ENCODE measurements around a stretch of chr4.

GRCh38 chr4:15414329-15415042, 13.3 kb upstream of the C1QTNF7 start:
- RRBS: no CpG with 5 or more reads among the region's 4 CpGs

DNA sequence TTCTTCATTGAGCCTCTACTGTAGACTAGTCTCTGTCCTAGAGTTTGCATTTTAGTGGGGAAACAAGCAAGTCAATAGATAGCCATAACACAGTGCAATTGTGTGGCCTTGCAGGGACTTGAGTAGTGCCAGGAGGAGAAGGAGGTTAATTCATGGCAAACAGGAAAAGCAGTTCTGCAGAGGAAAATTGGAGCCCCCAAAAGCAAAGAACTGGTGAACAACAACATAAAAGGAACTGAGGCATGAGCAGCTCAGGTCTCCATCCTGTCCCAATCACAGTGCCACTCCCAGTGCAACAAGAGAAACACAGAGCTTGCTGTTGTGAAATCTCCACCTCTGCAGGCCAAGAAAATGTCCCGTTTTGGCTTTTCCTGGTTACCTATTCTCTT, 644 bp downstream of the C1QTNF7 start:
- RRBS: no CpG with 5 or more reads among the region's 1 CpG

DNA sequence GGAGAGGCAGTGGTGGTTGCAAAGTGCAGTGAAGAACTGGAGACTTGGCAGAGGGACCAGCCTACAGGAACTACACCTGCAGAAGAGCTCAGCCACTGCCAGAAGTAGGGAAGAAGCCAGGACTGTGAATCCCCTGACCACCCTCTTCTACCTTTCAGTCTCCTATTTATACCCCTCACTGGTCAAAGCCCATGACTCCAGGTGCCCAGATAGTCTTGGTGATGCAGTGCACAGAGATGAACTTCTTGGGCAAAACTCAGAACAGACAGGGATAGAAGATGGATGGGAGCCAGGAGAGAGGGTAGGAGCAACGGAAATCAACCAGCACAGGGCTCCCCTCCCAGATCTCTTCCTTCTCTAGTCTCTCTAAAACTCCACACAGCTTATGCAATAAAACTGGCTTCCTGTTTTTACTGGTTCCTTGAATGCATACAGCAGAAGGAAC, 18.7 kb upstream of the CC2D2A start:
- RRBS: no CpG with 5 or more reads among the region's 1 CpG

DNA sequence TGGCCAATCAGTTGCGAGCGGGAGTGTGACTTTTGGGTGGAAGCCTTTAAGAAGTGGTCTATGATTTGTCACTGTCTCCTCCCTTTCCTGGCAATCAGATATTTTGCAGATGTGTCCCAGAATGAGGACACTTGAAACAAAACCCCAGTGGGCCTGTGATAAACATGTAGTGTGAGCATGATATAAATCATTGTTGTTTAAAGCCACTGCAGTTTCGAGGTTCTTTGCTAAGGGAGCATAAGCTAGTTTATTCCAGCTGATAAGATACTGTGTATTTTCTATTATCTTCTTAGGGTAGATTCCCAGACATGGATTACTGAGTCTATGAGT, 11.9 kb downstream of the BST1 start:
- RRBS: no CpG with 5 or more reads among the region's 3 CpGs

DNA sequence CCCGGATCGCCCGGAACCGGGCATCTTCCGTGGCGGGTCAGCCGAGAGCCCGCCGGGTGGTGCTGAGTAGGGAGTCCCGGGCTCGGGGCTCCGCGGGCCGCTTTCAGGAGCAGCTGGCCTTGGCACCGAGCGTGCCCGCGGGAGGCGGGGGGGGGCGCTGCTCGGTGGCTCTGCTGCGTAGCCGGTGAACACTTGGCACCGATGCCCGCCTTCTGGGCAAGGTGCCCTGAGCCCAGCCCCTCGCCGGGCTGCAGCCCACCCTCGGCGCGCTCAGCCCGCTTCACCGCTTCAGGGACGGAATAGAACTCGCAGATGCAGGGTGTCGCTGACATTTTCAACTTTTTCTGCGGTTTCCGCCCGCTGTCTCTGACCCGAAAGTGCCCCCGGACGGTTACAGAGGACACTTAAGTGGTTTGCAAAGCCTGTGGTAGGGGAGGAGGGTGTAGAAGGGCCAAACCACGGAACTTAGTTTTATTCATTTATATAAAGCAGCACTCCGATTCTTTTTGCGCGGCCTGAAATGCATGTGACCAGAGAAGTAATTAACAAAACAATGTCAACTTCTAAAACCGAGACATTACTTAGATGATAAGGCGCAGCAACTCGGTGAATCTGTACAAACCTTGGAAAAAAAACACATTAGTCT, 712 bp downstream of the CD38 start:
- RRBS: 4% methylated on average over 18 of the region's 48 CpGs

GRCh38 chr4:15781565-15782494, 3.7 kb downstream of the CD38 start:
- RRBS: no CpG with 5 or more reads among the region's 6 CpGs

DNA sequence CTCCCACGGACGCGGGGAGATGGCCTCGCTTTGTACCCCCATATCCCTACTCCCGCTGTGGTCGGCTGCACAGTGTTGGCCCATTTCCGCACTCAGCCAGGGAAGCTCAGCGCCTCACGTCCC, 915 bp downstream of the PROM1 start:
- RRBS: no CpG with 5 or more reads among the region's 9 CpGs

GRCh38 chr4:16161654-16162647, 64.3 kb downstream of the TAPT1 start:
- RRBS: no CpG with 5 or more reads among the region's 7 CpGs

GRCh38 chr4:16672852-16673444, 225.5 kb downstream of the LDB2 start:
- RRBS: no CpG with 5 or more reads among the region's 5 CpGs

DNA sequence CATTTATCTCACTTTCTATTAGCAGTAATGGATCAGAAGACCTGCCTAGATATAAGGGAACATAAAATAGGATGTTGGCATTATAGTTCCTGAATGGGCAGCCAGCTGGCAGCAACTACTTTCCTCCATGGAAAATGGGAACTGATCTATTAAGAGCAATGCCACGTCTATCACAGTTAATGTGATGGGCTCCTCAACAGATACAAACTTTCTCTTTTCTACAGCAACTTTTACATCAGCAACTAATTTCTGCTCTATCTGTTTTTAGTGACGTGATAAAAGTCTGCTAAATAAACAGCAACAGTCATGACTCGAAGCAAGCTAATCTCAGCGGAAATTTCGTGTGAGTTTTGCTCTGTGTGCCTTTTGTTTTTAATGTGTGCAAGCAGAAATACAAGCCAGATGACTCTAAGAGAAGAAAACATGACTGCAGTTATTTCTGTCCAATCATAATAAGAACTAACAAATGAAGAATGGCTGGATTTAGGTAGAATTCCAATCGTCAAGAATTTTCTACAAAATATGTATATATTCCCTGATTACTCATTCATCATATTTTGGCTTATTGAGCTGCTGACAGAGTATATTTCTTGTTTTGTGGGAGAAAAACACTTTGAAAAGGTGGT, 214.4 kb downstream of the LDB2 start:
- RRBS: no CpG with 5 or more reads among the region's 6 CpGs

DNA sequence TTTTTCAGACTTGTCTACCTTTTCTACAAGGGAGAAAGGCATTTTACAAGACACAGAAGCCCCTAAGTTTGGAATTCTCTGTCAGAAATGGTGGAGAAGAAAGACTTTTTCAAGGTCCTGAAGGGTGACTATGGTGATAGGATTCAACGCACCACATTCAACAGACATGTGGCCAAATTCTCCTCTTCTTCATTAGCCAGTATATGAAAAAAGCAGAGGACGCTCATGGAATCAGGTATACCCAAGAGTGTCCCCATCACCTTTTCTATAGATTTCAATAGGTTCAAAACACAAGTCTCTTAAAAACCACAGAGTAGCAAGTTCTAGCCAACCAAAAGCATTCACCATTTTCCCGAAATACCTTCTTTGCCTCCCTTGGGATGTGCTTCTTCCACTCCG, 156.0 kb downstream of the LDB2 start:
- RRBS: no CpG with 5 or more reads among the region's 4 CpGs

DNA sequence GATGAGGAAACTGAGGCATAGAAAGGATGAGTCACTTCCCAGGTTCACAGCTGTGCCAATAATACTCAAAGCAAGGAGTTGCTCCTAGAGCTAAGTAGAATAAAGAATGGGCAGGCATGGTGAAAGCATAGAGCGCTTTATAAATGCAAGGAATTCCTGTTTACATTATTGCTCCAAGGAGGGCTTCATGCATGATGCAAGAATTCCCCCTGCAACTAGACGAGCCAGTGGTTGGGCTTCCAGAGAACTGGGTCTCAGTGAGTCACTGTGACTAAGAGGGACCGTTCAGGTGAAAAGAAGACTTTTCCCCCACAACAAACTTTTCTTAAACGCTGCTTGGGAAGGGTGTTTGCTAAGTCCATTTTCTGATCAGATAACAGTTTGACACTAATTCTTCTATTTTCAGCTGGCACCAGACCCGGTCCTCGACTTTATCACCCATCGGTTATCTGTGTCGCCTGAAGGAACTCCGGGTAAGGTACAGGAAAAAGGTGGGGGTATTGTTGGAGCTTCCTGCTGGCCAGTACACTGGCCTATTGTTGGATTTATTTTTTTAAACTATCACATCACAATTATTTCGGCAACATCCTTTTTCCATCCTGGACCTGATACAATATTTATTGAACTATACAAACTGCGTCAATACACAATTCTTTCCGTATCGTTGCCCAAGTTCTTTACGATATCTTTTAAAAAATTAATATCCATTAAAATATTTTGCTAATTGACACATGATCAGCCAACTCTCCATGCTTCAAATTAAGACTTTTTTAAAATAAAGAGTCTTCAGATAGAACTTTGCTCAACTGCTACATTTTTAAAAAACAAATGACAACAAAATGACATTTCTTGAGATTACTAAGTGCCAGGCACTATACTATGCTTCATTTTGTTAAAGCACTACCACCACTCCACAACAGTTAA, 40.0 kb downstream of the LDB2 start:
- RRBS: no CpG with 5 or more reads among the region's 14 CpGs

DNA sequence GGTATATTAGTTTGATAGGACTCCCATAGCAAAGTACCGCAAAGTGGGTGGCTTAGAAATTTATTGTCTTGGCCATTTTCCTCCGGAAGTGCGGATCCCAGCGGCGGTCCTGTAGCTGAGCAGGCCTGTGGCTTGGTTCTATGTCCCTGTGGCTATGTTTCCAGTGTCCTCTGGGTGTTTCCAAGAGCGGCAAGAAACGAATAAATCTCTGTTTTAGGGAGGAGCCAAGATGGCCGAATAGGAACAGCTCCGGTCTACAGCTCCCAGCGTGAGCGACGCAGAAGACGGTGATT, 44.1 kb upstream of the LDB2 start:
- RRBS: no CpG with 5 or more reads among the region's 13 CpGs

GRCh38 chr4:16969511-16969653, 70.9 kb upstream of the LDB2 start:
- RRBS: no CpG with 5 or more reads among the region's 3 CpGs

DNA sequence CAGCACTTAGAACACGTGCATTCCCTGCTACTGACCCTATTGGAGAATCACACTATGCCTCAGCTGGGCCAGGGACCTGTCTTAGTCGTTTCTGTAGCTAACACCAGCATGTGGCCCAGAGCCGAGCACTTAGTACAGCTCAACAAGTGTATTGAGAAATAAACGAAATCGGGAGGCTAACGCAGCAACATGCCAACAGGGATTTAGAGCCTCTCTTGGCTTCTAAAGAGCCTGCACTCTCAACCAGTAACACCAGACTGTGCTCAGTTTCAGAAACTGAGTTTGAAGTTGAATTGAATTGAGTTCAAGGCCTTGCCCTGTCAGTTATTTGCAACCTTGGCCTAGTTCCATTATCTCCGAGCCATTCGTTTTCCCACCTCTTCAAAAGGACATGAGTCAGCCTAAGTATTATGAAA, 71.2 kb upstream of the LDB2 start:
- RRBS: no CpG with 5 or more reads among the region's 8 CpGs

DNA sequence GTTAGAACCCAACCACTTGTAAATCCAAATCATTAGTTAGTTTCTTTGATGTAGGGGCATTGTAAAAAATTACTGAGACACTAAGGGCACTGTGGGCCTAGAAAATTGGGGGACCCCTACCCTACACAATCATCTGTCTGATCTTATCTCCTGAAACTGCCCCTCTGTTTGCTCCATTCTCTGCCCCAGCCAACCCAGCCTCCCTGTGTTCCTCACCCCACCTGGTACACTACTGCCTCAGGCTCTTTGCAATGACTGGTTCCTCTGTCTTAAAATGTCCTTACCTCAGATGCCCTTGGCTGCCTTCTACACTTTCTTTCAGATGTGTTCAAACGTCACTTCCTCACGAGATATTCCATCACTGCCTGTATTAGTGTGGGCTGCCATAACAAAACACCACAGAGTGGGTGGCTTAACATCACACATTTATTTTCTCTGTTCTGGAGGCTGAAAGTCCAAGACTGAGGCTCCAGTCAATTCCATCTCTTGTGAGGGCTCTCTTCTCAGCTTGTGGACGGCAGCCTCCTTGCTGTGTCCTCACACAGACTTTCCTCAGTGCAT, 29.2 kb downstream of the QDPR start:
- RRBS: no CpG with 5 or more reads among the region's 3 CpGs

- RRBS: no CpG with 5 or more reads among the region's 8 CpGs
Observed at GRCh38 chr4:17549150-17549493, 27.9 kb upstream of the LAP3 start.

GRCh38 chr4:17635003-17635509, 20.6 kb downstream of the MED28 start:
- RRBS: no CpG with 5 or more reads among the region's 5 CpGs

- RRBS: no CpG with 5 or more reads among the region's 9 CpGs
Observed at GRCh38 chr4:17780394-17781025, 911 bp downstream of the FAM184B start.

DNA sequence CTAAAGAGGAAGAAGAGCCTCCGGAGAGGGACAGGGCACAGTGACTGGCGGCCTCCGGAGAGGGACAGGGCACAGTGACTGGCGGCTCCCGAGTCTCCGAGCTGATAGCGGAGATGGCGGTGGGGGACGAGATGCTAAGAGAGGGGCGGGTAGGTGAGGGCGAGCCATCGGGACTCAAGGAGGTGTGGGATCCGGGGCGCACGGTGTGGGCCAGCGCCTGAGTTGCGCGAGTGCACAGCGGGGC, 263 bp upstream of the FAM184B start:
- RRBS: 100% methylated on average over 5 of the region's 19 CpGs

Data from CMK (cell line).